Fibroblast of the aortic adventitia (primary cell): ENCODE data around the gene AMPH.

DNA sequence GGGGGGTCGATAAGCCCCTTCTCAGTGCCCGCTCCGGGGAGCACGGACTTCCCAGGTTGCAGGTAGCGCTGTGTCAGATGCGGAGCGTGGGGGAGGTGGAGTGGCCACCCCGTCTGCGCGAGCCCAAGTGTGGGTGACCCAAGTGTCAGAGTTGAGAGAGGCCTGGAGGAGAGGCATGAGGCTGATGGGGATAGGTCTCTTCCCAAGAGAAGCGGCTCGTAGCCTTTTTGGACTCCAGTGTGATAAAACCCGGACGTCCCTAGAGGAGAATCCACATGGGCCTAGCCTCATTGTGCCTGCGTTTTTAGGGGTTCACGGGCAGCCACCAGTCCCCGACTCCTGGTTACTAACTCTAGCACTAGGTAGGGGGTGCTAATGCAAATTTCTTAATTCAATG is 650 bp downstream of the EEPD1 start:
- CAGE, long polyA plus RNA: no peak

GRCh38 chr7:36154103-36155135 is 1.4 kb downstream of the EEPD1 start:
- CAGE, long polyA plus RNA: no peak

DNA sequence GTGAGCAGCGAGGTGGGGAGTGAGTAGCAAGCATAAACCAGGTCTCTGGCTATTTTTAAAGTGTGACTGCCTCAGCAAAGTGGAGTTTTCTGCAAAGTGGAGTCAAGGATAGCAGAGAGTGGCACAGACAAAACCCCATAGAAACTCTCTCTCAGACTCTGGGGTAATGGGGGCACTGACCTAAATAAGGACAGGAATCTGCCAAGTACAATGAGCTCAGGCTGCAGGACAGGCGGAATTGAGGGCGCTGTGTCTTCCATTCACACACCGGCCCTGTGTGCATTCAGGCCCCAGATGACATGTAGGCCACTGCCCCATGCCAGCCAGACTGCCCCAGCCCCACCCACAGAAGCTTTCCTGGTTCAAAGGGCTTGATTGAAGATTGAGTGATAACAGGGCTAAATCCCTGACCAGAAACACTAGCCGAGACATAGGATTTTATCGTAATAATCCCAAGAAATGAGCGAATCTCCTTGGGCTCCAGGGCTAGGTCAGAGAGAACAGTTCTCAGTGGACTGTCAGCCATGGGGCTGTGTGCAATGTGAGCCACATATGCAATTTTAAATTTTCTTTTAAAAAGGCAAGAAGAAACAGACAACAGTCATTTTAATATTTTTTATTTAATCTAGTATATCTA is 52.8 kb downstream of the EEPD1 start:
- CAGE, long polyA plus RNA: no peak

GRCh38 chr7:36283590-36284068 is 83.4 kb downstream of the MATCAP2 start:
- CAGE, long polyA plus RNA: no peak

GRCh38 chr7:36557729-36558325 is 166.5 kb downstream of the AOAH start:
- CAGE, long polyA plus RNA: no peak

DNA sequence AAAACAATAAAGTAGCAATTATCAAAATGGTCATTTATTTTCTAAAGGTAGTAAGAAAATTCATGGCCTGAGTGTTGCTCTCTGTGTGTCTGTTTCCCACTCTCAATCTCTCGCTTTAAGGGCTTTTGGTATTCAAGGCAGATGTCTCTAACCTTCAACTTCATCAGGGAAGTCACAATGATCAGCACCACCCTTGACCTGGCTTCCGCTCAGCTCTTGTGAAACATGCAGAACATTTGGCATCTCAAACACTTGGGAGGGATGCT is 129.9 kb downstream of the AOAH start:
- CAGE, long polyA plus RNA: no peak

DNA sequence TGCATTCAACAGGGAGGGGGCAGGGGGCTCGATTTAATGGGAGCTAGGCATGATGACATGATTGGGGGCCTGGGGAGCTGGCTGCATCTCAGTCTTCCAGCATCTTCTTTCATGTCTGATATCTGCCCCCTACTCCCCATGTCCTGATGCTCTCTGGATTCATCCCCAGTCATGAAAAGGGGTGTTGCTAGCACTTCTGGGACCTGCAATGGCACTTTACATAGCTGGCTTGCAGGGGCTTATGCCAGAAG is 95.0 kb downstream of the AOAH start:
- CAGE, long polyA plus RNA: no peak

GRCh38 chr7:36777842-36778087 is 53.5 kb upstream of the AOAH start:
- CAGE, long polyA plus RNA: no peak

DNA sequence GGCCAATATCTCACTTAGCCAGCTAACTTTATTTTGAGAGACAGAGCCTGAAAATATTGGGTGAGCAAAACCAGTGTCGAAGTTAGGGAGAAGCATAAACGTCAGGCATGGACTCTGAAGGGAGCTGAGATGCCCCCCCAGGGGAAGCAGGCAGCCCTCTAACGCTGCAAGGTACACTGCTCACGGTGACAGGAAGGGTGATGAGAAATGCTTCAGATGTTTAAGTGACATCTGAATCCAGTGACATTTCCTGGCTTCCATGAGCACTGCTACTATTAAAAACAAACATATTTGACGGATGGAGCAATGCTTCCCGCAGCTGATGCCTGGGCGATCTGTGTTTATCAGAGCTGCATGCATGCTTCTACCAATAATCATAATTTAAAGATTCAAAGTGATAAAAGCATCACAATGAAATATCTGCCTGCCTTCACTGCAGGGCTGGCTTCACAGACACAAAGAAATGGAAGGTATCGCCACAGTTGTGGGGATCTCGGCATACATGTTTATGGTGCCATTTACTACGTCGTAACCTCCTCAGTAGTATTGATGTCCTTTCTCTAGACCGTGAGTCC is 66.0 kb upstream of the AOAH start:
- CAGE, long polyA plus RNA: no peak

DNA sequence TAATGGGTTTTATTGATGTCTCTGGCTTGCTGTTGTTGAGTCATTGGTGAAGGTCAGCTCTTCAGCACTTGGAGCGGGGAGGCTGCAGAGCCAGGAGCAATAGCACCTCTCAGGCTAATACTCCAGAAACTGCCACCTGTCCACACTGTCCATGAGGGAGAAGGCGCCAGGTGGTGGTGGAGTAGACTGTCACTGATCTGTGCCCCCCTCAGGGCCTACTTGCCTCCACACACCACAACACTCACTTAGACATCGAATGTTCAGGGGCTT is 140.1 kb upstream of the AOAH start:
- CAGE, long polyA plus RNA: no peak

GRCh38 chr7:37392154-37392377 is 56.6 kb downstream of the ELMO1 start:
- CAGE, long polyA plus RNA: no peak

- CAGE, long polyA plus RNA: no peak
Observed at GRCh38 chr7:37416913-37417546, 31.6 kb downstream of the ELMO1 start.

GRCh38 chr7:37425807-37426484 is 22.7 kb downstream of the ELMO1 start:
- CAGE, long polyA plus RNA: no peak

DNA sequence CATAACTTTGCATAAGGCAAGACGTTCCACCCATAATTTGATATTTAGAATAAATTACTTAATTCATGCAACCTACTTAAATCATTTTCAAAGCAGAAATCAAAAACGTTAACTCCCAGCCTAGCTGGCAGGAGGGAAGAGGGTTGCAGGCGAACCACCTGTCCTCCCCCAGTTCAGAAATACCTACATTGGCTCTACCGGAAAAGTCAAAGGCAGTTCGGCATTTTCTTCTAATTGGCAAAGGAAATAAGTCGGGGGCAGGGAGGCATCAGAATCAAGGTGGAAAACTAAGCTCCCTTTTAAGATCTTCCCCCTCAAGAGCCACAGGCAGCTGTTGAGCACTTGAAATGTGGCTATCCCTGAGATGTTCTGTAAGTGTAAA is 876 bp upstream of the ELMO1 start:
- CAGE, long polyA plus RNA: no peak

GRCh38 chr7:37492123-37492660 is 43.5 kb upstream of the ELMO1 start:
- CAGE, long polyA plus RNA: no peak

DNA sequence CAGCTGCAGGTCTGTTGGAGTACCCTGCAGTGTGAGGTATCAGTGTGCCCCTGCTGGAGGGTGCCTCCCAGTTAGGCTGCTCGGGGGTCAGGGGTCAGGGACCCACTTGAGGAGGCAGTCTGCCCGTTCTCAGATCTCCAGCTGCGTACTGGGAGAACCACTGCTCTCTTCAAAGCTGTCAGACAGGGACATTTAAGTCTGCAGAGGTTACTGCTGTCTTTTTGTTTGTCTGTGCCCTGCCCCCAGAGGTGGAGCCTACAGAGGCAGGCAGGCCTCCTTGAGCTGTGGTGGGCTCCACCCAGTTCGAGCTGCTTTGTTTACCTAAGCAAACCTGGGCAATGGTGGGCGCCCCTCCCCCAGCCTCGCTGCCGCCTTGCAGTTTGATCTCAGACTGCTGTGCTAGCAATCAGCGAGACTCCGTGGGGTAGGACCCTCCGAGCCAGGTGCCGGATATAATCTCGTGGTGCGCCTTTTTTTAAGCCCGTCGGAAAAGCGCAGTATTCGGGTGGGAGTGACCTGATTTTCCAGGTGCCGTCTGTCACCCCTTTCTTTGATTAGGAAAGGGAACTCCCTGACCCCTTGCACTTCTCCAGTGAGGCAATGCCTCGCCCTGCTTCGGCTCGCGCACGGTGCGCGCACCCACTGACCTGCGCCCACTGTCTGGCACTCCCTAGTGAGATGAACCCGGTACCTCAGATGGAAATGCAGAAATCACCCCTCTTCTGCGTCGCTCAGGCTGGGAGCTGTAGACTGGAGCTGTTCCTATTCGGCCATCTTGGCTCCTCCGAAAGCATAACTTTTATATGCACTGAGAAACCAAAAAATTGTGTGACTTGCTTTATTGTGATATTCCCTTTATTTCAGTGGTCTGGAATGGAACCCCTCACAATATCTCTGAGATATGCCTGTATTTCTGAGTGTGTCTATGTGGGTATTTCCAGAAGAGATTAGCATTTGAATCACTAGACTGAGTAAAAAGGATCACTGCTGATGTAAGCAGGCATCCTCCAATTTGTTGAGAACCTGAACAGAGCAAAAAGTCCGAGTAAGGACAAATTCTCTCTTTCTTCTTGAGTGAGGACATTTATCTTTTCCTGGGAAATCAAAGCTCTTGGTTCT is 65.9 kb upstream of the GPR141 start:
- CAGE, long polyA plus RNA: no peak

GRCh38 chr7:38276065-38276861 is 98.2 kb downstream of the STARD3NL start:
- CAGE, long polyA plus RNA: no peak

GRCh38 chr7:38317342-38318022 is 139.4 kb downstream of the STARD3NL start:
- CAGE, long polyA plus RNA: no peak

DNA sequence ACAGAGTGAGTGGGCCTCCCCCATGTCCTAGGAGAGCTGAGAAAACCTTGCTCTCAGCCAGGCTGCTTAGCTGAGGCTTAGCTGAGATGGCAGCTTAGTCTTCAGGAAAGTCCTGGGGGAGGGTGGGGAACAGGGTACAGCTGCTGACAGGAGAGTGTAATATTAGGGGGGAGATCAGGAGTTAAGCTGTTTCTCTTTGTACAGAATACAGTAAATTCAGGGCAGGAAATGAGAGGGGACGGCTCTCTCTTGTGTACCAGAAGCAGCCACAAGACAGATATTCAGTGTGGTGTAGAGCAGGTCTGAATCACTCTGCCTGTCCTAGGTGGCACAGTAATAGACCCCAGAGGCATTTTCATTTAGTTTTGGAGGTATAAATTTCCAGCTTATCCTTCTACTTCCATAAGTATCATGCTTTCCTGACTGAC is 162.4 kb downstream of the STARD3NL start:
- CAGE, long polyA plus RNA: no peak

DNA sequence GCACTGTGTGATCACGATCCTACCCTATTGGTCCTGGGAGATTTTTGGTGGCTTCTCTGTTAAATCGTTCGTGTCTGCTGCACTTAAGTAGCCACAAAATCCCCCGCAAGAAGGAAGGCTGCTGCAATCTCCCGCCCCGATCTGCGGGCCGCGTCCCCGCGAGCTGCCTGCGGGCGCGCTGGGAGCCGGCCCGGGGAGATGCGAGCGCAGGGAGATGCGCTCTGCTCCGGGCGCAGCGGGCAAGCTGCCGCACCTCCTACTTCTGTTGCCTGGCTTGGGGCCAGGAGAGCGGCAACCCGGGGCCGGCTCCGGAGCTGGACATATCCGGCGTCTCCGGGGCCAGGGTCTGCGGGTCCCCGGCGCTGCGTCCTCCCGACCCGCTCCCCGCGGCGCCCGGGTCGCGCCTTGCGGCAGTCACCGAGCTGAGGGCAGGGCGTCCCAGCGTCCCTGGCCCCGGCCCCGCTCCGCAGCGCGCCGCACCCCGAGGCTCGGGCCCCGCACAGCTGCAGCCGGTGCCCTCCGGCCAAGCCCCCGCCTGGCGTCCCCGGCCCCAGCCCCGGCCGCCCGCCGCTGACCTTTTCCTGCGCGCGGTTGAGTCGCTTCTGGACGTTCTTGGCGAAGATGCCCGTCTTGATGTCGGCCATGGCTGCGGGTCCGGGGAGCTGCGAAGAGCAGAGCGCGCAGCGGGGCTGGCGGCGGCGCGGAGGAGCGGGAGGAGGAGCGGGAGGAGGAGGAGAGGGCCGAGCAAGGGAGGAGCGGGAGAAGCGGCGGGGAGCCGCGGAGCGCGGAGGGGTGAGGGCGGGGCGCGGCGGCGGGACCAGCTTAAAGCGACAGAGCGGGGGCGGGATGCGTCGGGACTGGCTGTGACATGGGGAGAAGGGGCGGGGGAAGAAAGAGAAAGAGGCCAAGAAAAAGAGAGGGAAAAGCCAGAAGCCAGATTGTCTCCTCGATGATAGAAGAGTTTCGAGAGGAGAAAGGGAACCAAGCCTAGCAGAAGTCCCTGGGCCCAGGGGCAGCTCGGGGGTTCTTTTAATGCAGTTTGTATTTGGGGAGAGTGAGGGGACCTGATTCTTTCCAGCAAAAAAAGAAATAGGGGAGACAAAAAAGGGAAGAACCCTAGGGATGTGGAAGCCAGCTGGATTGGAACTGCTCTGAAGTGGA is at the start of gene AMPH:
TSS of gene AMPH (minus strand) at position 666 of the 1,161 bp plus-strand sequence.
- CAGE, long polyA plus RNA: no peak